ENCODE measurements around the genes SLC36A2, GLRA1, FAM114A2, MRPL22 and KIF4B.

DNA sequence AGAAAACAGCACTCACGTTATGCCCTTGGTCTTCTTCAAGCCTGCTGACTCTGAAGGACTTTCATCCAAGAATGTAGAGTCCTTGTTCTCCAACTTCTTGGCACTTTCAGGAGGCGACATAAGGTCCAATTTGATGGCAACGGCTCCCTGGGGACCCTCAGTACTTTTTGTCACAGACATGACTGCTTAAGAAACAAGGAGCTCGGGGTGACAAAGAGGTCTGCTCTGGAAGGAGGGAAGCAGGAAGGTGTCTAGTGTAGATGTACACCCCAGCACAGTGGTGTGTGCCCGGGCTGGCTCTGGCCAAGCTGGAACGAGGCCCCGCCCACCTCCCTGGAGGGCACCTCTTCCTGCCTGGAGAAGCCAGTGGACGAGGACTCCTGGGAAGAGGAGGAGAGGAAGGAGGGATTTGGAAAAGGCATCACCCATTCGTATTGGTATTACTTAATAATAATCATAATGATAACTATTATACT is at the start of gene SLC36A2:
TSS of gene SLC36A2 (minus strand) at position 279 of the 476 bp plus-strand sequence.
- RRBS = no CpG with 5 or more reads among the region's 9 CpGs
CAGE:
- cytosol, long polyA plus RNA = no peak
- long polyA plus RNA = no peak
- nucleus, long polyA plus RNA = no peak

- RRBS = no CpG with 5 or more reads among the region's 6 CpGs
CAGE:
- cytosol, long polyA plus RNA = start-site peak on the plus strand at chr5:151662611-151662692, 607 and 590 reads in 2 replicates
- long polyA plus RNA = start-site peak on the plus strand at chr5:151662464-151662550, 37 and 91 reads in 2 replicates; start-site peak on the plus strand at chr5:151662614-151662697, 299 and 518 reads in 2 replicates
- nucleus, long polyA plus RNA = no peak
Measured at GRCh38 chr5:151662394-151663085, 24.2 kb downstream of the SPARC start.

DNA sequence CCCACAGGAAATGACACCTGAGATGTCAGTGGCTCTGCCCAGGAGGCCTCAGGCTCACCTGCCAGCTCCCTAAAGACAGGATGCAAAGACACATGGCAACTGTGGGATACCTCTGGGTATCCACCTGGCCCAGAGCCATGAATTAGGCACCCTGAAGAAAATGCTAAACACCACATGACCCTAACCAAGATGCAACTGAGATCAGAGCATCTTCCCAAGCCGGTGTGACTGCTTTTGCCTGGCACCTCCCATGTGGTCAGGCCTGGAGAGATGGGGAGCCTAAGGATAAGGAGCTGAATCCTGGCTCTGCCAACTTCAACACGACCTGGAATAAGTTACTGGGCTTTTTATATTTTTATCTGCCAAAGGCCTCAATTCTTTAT is 970 bp downstream of the ATOX1 start:
- RRBS = no CpG with 5 or more reads among the region's 2 CpGs
CAGE:
- cytosol, long polyA plus RNA = no peak
- long polyA plus RNA = no peak
- nucleus, long polyA plus RNA = no peak

DNA sequence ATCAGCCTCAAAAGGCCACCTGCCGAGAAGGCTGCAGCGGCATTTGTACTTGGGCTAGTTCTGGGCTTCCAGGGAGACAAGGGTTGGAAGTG is 938 bp downstream of the G3BP1 start:
- RRBS = no CpG with 5 or more reads among the region's 2 CpGs
CAGE:
- cytosol, long polyA plus RNA = no peak
- long polyA plus RNA = no peak
- nucleus, long polyA plus RNA = no peak

DNA sequence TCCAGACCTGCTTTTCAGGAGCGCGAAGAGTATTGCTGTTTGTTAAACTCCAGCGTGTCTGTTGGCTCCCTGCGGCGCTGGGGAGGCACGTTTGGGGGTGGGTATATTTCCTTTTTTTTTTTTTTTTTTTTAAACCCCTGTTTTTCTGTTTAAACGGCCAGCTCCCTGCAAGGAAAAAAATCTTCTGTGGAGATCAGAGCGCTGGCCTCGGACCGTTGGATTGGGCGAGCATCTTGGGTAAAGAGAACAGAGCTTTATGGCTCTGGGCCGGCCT is at the start of gene GLRA1:
TSS of gene GLRA1 (minus strand) at position 79 of the 274 bp plus-strand sequence.
- RRBS = no CpG with 5 or more reads among the region's 12 CpGs
CAGE:
- cytosol, long polyA plus RNA = no peak
- long polyA plus RNA = no peak
- nucleus, long polyA plus RNA = no peak

DNA sequence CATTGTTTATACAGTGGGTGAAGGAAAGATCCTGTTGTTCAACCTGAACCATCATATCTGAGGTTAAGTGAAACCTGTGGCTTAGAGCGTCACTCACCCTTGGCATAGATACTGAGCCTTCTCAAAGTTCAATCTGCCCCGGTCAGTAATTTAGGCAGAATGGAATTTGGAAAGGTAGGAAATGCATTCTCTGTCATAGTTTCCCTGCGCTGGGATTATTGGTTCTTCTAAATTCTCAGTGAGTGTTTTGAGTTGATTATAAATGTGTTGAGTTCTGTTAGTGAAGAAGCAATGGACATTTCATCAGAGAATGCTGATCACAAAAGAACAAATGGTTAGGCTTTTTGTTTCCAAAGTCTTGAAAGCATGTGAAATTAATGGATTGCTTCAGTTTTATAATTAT is 456.3 kb upstream of the NMUR2 start:
- RRBS = no CpG with 5 or more reads among the region's 3 CpGs
CAGE:
- cytosol, long polyA plus RNA = no peak
- long polyA plus RNA = no peak
- nucleus, long polyA plus RNA = no peak

DNA sequence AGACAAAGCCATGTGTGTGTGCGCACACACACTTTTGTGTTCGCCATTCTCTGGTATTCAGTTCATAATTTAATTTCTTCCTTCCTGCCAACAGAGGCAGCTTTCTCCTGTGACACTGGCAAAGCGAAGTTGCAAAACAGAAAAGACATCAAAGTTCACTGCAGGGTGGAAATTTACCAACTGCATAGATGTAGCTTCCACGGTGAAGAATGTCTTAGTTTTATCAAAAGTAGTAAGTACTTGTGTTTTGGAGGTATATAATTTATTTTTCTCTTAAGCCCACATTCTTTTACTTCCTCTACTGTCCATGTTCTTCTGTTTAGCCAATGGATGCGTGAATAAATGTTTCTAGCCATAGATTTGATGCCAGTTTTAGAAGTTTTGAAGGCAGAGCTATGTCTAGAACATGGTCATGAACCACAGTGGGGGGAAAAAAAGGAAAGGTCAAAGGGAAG is 536.6 kb upstream of the GRIA1 start:
- RRBS = no CpG with 5 or more reads among the region's 5 CpGs
CAGE:
- cytosol, long polyA plus RNA = no peak
- long polyA plus RNA = no peak
- nucleus, long polyA plus RNA = no peak

- RRBS = no CpG with 5 or more reads among the region's 2 CpGs
CAGE:
- cytosol, long polyA plus RNA = no peak
- long polyA plus RNA = no peak
- nucleus, long polyA plus RNA = no peak
Measured at GRCh38 chr5:154028053-154028547, 10.6 kb downstream of the FAM114A2 start.

DNA sequence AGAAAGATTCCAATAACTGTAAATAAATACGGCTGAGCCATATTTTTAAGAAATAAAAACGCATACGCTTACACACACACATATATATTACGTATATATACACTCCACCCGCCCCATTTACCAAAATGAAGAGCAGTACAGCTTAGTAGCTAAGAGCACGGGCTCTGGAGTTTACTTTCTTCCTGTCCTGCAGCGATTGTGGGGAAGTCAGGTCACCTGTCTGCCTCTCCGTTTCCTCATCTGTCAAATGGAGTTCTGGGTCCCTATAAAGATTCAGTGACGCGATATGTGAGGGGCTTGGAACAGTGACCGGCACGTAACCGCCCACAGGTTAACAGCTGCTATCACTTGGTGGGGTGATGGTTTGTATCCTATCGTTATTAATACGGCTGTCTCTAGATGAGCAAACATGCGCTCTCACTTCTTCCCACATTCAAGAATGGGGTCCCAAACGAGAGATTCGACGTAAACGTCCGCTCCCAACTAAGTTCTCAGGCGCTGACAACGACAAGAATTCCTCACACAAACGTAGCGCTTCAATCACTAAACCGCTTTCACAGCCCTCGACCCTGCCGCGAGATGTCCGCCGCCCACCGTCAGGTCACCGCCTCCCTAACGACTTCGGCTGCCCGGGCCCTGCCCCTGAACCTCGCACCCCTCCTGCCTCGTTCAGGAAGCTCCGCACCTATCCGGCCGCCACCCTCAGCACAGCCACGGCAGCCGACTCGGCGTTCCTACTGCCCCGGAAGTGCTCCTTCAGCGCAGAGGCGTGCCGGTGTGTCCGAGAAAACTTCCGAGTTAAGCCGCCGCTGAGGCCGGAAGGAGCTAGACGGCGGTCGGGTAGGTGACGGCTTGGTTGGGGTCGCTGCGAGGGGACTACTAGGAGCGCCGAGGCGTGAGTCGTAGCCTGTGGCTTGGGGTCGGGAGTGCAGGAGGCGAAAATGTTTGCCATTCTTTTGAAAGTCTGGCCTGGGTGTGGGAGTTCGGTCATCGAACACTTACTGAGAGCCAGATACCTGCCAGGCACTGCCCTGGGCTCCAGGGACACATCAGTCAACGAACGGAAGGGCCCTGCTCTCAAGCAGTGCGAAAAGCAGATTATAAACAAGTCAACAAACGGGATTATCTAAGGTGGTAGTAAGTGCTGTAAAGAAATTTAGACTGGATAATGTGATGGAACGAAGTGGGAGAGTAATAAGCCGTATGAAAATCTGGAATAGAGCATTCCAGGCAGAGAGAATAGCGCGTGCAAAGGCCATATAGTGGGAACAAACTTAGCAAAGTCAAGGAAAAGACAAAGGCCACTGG is at the start of gene FAM114A2:
TSS of gene FAM114A2 (minus strand) at position 739 of the 1,308 bp plus-strand sequence.
- RRBS = under 1% methylated on average over 16 of the region's 76 CpGs
CAGE:
- cytosol, long polyA plus RNA = start-site peak on the minus strand centred at position 722 of the sequence, 38 bp wide, 565 and 1,093 reads in 2 replicates
- long polyA plus RNA = start-site peak on the minus strand centred at position 721 of the sequence, 39 bp wide, 497 and 476 reads in 2 replicates; start-site peak on the plus strand centred at position 815 of the sequence, 60 bp wide, 222 and 299 reads in 2 replicates
- nucleus, long polyA plus RNA = start-site peak on the minus strand centred at position 729 of the sequence, 32 bp wide, 24 and 89 reads in 2 replicates; start-site peak on the plus strand centred at position 825 of the sequence, 71 bp wide, 190 and 55 reads in 2 replicates

GRCh38 chr5:154192928-154193596 is 2.5 kb downstream of the GALNT10 start:
- RRBS = no CpG with 5 or more reads among the region's 2 CpGs
CAGE:
- cytosol, long polyA plus RNA = no peak
- long polyA plus RNA = no peak
- nucleus, long polyA plus RNA = no peak

GRCh38 chr5:154371532-154372264 is 74.1 kb upstream of the SAP30L start:
- RRBS = no CpG with 5 or more reads among the region's 5 CpGs
CAGE:
- cytosol, long polyA plus RNA = no peak
- long polyA plus RNA = no peak
- nucleus, long polyA plus RNA = no peak

GRCh38 chr5:154444817-154445238 is 969 bp upstream of the SAP30L start:
- RRBS = no CpG with 5 or more reads among the region's 18 CpGs
CAGE:
- cytosol, long polyA plus RNA = no peak
- long polyA plus RNA = no peak
- nucleus, long polyA plus RNA = no peak

- RRBS = no CpG with 5 or more reads among the region's 5 CpGs
CAGE:
- cytosol, long polyA plus RNA = no peak
- long polyA plus RNA = no peak
- nucleus, long polyA plus RNA = no peak
Measured at GRCh38 chr5:154447265-154447735, 1.5 kb downstream of the SAP30L start.

- RRBS = no CpG with 5 or more reads among the region's 7 CpGs
CAGE:
- cytosol, long polyA plus RNA = no peak
- long polyA plus RNA = no peak
- nucleus, long polyA plus RNA = no peak
Measured at GRCh38 chr5:154815589-154816320, 34.6 kb downstream of the FAXDC2 start.

- RRBS = no CpG with 5 or more reads among the region's 6 CpGs
CAGE:
- cytosol, long polyA plus RNA = no peak
- long polyA plus RNA = no peak
- nucleus, long polyA plus RNA = no peak
Measured at GRCh38 chr5:154907532-154908025, 30.4 kb downstream of the GEMIN5 start.

GRCh38 chr5:154940812-154941446 is at the start of gene MRPL22:
Gene MRPL22 (plus strand): TSS chr5:154941073.
- RRBS = no CpG with 5 or more reads among the region's 33 CpGs
CAGE:
- cytosol, long polyA plus RNA = no peak
- long polyA plus RNA = start-site peak on the plus strand at chr5:154941089-154941113, 448 and 844 reads in 2 replicates
- nucleus, long polyA plus RNA = start-site peak on the plus strand at chr5:154941089-154941111, 270 and 97 reads in 2 replicates

- RRBS = no CpG with 5 or more reads among the region's 29 CpGs
CAGE:
- cytosol, long polyA plus RNA = no peak
- long polyA plus RNA = no peak
- nucleus, long polyA plus RNA = no peak
Measured at GRCh38 chr5:155013611-155014174, at the start of gene KIF4B. Gene KIF4B (plus strand): TSS chr5:155013755.

GRCh38 chr5:155053275-155053828 is 39.8 kb downstream of the KIF4B start:
- RRBS = no CpG with 5 or more reads among the region's 2 CpGs
CAGE:
- cytosol, long polyA plus RNA = no peak
- long polyA plus RNA = no peak
- nucleus, long polyA plus RNA = no peak

GRCh38 chr5:155222572-155223024 is 209.0 kb downstream of the KIF4B start:
- RRBS = no CpG with 5 or more reads among the region's 5 CpGs
CAGE:
- cytosol, long polyA plus RNA = no peak
- long polyA plus RNA = no peak
- nucleus, long polyA plus RNA = no peak

GRCh38 chr5:156449334-156449644 is 122.3 kb downstream of the SGCD start:
- RRBS = no CpG with 5 or more reads among the region's 4 CpGs
CAGE:
- cytosol, long polyA plus RNA = no peak
- long polyA plus RNA = no peak
- nucleus, long polyA plus RNA = no peak

Measured in IMR-90 (cell line).